Fallopian tube (tissue), 1 donor: ENCODE measurements around the genes PSEN2, SNAP47 and PRSS38.

- PRO-cap, result no peak
Observed at GRCh38 chr1:225847526-225848325, 34.5 kb downstream of the TMEM63A start.

DNA sequence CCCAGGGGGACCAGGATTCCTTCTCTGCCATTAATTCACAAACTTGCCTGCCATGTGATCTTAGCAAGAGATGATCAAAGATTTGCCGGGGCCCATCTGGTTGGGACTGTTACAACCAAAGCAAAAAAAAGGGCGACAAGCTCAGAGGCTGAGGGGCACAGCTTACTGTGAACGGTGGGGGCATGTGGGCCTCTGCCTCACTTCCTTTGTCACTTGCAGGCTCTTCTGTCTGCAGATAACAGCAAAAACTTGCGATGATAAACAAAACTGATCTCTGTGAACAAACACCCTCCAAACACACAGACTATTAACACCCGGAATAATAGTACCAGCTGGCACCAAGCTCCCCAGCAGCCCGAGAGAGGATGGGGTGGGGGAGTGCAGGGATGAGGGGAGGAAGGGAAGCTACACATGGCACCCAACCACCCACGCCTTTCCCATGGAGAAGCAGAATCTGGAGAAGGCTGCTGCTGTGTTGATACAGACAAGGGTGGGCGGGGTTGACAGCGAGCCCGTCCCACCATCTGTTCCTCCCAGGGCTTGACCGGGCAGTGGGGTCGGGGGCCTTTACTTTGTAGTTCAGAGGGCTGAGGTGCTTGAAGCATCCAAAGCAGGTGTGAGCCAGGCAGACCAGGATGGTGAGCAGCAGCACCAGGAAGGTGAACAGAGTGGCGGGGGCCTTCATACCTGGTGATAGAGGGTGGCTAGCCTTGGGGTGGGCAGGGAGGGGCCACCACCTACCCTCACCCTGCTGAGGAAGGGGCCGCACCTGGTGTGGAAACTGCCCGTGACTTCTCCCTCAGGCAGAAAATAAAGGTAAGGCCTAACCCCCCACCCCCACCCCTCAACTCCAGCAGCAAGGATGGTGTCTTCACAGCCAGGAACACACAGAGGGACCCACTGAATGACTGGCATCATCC, 33.6 kb downstream of the TMEM63A start:
- PRO-cap, result no peak

- PRO-cap, result bidirectional peak, plus-strand start at chr1:226063534, minus-strand start at chr1:226063267; bidirectional peak, plus-strand start at chr1:226063744, minus-strand start at chr1:226063770
Observed at GRCh38 chr1:226063380-226064187, 1.1 kb downstream of the H3-3A start.

DNA sequence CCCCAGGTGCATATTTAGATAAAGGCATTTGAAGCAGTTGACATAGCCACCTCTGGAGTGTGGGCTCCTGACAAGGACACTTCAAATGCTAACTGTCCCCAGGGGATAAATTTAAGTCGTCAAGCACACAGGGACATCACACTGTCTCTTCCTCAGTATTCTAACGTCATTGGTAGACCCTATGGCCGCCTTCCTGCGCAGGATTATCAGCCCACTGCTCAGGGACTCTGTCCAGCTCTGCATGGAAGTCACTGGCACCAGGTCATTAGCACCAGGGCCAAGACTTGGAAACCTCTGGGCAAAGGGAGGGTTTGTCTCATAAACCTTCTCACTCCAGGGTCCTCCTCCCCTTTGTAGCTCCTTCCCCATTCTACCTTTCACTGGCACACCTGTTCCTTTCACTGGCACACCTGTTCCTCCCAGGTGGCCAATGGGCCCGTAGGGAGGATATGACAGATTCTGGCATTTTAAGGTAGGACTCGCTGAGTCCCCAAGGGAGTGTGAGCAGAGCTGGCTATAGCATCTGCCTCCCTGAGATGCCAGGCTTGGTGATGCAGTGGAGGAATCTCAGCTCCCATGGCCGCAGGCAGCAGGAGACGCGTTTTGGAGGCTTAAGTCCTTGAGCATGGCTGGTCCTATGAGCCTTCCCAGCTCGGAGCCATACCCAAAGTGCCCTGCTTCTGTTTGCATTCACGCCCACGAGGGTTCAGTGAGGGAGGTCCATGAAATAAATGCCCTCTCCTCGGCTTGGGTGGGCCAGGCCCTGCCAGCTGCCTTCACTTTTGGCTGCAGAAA, 49.0 kb downstream of the H3-3A start:
- PRO-cap, result no peak

DNA sequence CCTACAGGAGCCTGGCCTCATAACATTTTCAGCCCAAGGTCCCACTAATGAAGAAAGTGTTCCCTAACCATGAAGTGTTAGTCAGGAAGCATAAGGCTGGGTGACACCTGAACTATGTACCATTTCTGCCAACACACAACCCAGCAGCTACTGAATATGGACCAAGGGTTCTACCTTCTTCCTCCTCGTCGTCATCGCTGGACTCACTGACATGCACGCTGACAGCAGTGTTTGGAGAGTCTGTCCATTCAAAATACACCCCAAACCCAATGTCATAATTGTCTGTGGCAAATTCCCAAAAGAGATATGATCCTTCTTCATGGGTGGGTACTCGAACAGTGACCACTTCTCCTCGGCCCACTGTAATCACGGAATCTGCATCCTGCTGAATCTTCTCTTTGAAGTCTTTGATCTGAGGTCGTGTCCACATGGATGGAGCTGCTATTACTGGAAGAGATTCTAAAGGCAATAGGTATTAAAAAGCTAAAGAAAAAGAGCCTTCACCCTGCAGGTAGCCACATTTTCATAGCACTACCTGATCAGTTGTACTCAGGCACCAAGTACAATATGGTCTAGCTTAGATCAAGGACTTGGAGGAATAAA, 34.3 kb downstream of the ACBD3 start:
- PRO-cap, result no peak

DNA sequence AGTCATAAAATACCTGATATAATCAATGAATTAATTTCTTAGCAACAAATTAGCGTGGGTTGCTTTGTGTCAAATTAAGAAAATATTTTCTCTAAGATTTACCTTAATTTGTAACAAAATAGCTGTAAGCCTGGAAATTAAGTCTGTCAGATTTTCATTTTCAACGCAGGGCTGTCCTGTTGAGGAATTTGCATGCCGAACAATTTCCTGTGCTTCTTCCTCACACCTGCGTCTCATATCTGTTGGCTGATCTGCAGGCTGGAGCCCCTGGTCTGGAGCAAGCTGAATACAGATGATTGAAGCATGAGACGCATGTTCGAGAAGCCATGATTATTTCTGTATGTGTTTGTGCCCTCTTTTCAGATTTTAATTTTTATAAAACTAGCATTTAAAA, 9.8 kb downstream of the MIXL1 start:
- PRO-cap, result no peak

DNA sequence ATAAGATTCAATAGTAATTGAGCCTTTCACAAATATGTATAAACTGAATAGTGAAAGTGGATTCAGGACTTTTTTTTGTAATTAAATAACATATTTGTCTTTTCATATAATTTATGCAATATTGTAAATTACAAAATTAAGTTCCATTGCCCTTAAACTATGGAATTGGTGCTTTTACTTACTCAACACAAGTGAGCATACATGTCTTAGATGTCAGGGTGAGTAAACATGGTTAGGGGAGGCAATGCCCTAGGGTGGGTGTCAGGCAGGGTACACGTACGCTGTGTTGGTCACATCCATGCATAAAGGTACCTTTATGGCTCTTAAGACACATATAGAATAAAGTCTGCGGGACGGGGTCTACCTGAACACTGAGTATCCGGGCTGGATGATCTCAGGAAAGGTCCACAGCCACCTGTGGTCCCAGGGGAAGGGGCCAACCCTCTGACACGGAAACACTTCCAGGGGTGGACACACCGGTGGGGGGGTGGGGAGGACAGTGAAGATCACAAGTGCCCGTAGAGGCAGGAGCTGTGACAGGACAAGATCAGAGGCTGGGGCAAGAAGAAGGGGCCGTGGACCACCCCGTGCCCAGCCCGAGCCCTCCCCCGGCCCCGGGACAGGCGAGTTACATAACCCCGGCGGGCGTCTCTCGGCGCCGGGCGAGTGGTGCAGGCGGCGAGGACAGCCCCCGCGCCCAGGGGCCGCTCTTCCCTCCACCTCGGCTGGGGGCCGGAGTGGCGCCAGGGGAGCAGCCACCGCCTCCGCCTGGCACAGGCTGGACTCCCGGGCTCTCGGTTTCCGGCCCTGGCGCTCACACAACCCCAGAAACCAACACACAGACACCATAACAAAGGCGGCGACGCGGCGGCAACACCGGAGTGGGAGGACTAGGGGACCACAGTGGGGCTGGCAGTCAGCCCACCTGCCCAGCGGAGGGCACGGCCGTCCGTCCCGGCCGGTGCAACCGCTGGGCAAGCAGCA, 585 bp downstream of the LIN9 start:
- PRO-cap, result unidirectional peak, plus-strand start at position 511 of the sequence

- PRO-cap, result no peak
Observed at GRCh38 chr1:226444743-226445385, 37.0 kb upstream of the PARP1 start.

GRCh38 chr1:226688260-226688848, 50.7 kb downstream of the ITPKB start:
- PRO-cap, result no peak

- PRO-cap, result bidirectional peak, plus-strand start at chr1:226870620, minus-strand start at chr1:226870502
Observed at GRCh38 chr1:226870175-226870688, at the start of gene PSEN2. TSS of gene PSEN2 (plus strand) at chr1:226870616.

GRCh38 chr1:226946546-226947350, 6.7 kb downstream of the COQ8A start:
- PRO-cap, result no peak

GRCh38 chr1:226972788-226973734, 33.0 kb downstream of the COQ8A start:
- PRO-cap, result no peak

DNA sequence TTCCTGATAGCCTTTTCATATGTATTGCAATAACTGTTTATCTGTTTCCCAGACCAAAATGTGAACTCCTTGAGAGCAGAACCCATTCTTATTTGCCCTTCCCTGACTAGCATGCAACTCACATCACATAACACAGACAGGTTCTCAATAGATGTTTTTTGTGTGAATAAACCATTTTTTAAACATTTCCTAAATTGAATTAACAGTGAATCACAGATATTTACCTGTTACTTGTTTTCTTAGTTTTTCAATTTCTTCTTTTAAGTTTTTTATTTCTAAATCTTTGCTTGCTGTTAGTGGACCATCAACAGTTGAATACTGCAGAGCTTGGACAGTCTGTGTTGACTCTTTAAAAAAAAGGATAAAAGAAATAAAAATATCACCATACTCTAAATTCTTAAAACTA, 188.8 kb downstream of the COQ8A start:
- PRO-cap, result no peak

- PRO-cap, result no peak
Observed at GRCh38 chr1:227302703-227303733, 15.3 kb downstream of the CDC42BPA start.

DNA sequence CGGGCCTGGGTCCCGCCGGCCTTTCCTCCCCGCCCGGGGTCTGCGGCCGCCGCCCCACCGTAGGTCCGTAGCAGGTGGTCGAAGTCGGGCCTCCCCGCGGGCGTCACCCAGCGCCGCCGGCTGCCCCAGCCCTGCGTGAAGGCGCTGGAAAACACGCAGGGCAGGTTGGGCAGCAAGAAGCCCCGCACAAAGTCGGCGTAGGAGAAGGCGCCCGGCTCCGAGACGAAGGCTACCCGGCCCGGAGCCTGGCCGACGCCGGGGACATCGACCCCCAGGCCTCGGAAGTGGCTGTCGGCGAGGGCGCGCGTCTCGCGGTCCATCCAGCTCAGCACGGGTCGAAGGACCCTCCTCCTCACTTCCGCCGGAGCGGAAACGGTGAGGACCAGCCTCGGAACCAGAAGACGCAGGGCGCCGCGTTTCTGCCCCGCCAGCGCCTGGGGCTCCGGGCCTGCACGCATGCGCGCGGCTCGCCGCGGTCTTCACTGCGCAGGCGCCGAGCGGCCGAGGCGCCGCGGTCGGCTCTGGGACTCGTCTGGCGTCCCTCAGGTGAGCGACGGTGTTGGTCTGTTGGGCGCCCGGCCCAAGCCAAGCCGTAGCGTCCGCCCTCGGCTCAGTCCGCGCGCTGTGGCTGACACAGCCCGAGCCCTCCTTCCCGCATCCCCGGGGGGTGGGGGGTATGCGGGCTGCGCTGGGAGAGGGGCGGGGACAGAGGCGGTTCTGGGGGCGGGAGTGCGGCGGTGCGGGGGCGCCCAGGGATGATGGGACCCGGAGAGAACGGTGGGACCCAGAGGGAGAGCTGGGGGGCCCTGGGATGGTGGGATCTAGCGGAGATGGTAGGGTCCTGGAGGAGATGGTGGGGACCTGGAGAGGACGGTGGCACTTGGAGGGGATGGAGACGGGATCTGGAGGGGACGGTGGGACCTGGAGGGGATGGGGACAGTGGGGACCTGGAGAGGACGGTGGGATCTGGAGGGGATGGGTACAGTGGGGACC, at the start of gene SNAP47:
Gene SNAP47 (plus strand): TSS at position 482 of the 993 bp plus-strand sequence.
- PRO-cap, result bidirectional peak, plus-strand start at position 482 of the sequence, minus-strand start at position 350 of the sequence

DNA sequence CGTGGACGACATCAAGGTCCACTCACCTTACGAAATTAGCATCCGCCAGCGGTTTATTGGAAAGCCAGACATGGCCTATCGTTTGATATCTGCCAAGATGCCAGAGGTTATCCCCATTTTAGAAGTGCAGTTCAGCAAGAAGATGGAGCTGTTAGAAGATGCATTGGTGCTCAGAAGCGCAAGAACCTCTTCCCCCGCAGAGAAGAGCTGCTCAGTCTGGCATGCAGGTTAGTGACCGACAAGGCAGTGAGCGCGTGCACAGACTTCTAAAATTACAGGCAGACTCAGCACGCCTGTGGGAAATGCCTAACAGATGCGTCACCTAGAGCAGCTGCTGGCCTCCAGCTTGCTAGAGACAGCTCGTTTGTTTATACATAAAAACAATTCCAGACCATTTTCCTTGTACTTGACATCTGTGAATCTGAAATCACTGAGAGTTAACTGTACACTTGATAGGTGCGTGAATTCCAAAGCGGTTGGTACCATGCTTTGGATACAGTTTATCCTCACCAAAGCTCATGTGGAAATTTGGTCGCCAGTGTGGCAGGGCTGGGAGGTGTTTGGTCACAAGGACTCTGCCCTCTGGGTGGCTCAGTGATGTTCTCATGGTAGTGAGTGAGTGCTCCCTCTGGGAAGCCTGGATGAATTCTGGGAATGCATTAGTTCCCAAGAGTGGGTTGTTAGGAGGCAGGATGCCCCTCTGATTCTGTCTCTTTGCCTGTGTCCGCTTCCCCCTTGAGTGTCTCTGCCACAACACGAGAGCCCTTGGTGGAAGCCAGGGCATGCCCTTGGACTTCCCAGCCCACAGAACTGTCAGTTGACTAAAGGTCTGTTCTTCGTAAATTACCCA, 24.2 kb downstream of the SNAP47 start:
- PRO-cap, result no peak

DNA sequence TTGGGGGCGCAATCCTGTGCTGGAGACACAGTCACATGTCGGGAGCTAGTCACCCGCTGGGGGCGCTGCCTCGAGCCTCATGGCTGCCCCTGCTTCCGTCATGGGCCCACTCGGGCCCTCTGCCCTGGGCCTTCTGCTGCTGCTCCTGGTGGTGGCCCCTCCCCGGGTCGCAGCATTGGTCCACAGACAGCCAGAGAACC, at the start of gene PRSS38:
Gene PRSS38 (plus strand): TSS at position 38 of the 200 bp plus-strand sequence.
- PRO-cap, result no peak

- PRO-cap, result no peak
Observed at GRCh38 chr1:227892494-227893095, 55.1 kb downstream of the WNT9A start.

DNA sequence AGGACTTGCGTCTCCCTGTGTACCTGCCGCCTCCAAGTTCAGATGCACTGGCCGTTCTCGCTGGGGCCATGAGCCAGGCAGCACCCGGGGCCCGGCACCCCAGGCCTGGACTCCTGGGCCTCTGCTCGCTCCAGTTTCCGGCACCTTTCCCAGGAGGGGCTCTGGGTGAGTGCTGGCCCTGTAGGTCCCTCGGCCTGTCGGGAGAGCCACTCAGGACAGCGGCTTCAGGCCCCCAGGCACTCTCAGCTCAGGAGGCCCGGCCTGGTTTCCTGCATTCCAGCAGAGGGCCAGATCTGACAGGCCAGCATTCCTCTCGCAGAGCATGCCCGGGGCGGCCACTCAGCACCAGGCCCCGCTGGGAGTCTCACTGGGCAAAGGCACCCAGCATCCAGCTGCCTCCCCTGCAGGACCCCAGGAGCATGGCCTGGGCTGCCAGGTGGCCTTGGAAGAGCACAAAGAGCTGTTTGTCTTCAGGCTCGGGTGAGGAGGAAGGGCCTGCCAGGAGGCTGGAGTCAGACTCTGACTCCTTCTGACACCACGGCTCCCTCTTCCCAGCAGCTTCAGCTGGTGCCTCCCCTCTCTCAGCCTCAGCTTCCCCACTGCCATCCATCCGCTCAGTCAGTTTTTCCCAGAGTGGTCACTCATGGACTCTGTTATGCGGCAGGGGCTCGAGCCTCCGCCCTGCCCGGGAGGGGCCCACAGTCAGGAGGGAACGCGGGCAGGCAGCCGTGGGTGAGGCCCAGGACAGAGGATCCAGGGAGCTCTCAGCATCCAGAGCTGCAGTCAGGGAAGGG, 51.8 kb downstream of the WNT9A start:
- PRO-cap, result no peak

DNA sequence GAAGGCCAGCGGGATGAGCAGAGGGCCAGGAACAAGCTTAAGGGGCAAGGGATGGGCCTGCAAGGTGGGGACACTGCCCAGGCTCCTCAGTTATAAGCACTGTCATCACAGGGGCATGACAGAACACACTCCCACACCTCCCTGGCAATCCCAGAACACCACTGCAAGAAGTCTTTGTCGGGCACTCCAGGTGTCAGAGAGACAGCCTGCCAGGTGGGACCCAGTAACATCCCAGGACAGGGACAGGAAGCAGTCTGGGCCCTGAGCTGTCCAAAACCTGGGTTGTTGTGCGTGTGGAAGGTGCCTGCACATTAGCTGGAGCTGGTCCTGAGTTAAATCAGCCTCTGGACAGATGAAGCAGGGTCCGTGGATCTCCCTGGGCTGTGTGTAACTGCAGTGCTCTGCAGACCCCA, 2.7 kb upstream of the C1orf35 start:
- PRO-cap, result no peak